Cardiac fibroblast (primary cell): ENCODE measurements around a stretch of chr11.

GRCh38 chr11:126405290-126406370, 50.1 kb downstream of the ST3GAL4 start:
- RRBS = 79% methylated on average over 2 of the region's 14 CpGs

DNA sequence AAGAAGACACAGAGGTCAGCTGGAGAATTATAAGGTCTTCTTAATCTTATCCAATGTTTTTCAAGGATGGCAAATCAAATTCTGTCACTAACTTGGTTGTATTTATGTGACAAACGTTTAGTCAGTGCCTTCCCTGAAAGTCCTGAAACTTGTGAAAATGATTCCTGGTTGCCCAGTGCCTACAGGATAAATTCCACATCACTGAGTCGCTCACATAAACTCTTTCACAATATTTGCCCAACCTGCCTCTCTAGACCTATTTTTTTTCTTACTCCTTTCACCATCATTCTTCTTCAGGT, 379.7 kb downstream of the ETS1 start:
- RRBS = no CpG with 5 or more reads among the region's 2 CpGs

- RRBS = no CpG with 5 or more reads among the region's 15 CpGs
Measured at GRCh38 chr11:128290174-128290852, 297.0 kb downstream of the ETS1 start.

GRCh38 chr11:128296949-128297314, 290.4 kb downstream of the ETS1 start:
- RRBS = no CpG with 5 or more reads among the region's 3 CpGs

DNA sequence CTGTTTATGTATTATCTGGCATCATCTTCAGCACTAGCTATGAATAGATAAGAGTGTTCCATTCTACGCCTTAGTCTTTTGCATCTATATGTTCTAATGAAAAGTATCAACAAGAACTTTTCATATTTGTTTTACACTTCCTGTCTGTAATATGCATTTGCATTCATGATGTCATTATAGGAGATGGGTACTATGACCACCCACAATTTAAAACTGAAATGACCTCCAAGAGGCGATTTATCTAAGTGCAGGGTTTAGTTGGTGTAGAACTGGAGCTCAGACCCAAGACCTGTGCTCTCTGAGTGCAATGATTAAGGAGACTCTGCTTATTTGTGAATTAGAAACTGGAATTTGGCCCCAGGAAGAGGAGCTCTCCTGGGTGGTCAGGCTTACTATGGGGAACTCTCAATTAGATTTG, 289.1 kb downstream of the ETS1 start:
- RRBS = no CpG with 5 or more reads among the region's 2 CpGs

GRCh38 chr11:128342413-128343540, 244.6 kb downstream of the ETS1 start:
- RRBS = no CpG with 5 or more reads among the region's 11 CpGs

DNA sequence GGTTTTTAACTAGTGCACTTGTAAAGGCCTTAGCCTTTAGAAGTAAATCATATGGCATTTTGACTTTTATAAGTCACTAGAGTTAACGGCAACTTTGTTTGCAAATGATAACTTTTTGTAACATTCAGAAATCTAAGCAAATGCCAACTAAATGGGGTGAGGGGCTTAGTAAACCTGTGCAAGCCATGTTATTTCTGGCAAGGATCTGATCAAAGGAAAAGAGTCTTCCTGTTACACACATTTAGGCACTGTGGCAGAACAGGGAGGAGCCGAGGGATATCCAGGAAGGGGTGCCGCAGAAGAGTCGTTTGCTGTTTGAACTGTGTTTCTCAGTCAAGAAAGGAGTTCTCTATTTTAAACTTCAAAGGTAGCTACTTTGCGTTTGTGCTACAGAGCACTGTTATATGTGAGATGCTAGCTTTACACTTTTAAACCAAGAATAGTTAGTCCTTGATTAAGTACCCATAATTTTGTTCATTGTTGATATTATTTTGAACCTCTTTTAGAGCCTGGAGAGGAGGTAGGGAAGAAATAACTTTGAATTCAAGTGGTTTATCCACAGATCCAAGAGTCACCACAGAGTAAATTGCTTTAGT, 175.5 kb downstream of the ETS1 start:
- RRBS = no CpG with 5 or more reads among the region's 5 CpGs

GRCh38 chr11:128437117-128437713, 150.1 kb downstream of the ETS1 start:
- RRBS = no CpG with 5 or more reads among the region's 2 CpGs

- RRBS = no CpG with 5 or more reads among the region's 7 CpGs
Measured at GRCh38 chr11:128457108-128457680, 130.2 kb downstream of the ETS1 start.

DNA sequence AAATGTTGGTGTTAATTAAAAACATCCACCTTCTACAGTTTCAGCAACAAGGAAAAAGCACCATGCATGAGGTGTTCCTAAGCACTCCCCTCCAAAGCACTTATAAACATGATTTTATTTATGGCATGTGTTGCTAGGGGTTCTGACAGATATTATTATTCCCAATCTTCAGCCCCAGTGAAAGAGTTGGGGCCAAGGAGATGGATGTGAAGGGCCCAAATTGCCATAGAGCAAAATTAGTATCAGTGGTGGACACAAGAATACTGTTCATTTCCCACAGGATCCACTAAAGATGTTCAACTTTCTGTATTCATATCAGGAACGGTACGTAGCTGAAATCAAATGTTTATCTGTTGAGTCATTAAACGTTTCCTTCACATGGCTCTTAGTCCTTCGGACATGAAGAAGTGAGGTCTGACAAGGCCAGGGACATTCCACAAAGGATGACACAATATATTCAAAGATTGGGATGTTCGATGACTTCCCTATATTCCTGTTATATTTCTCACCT, 129.2 kb downstream of the ETS1 start:
- RRBS = no CpG with 5 or more reads among the region's 5 CpGs

- RRBS = no CpG with 5 or more reads among the region's 8 CpGs
Measured at GRCh38 chr11:128483257-128483846, 104.0 kb downstream of the ETS1 start.

- RRBS = no CpG with 5 or more reads among the region's 15 CpGs
Measured at GRCh38 chr11:128499524-128500177, 87.7 kb downstream of the ETS1 start.

DNA sequence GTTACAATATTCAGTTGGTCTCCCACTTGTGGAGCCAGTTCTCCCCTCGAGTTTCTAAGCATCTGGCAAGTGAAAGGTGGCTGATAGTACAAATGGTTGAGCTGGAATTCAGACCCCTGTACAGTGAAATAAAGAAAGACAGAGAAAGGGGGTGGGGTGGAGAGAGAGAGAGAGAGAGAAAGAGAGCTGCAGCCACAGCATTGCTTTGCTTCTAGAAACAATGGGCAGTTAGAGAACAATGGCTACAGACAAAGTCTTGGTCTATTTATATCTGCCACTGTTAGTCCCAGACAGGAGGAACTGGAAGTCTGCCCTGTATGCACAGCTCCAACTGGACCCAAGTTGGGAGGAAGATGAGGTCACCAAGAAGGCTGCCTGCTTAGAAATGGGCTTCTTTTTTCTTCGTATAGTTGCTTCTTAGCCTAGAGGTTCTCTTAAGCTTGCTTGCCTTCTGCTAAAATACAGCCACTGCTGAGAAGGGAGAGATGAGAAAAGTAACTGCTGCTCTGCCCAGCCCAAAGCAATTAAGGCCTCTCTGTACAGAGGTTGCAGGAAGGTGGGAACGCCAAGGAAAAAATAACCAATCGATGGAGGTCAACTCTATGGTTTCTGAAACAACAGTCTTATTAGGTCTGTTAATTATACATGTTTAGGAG, 85.4 kb downstream of the ETS1 start:
- RRBS = no CpG with 5 or more reads among the region's 4 CpGs

- RRBS = no CpG with 5 or more reads among the region's 7 CpGs
Measured at GRCh38 chr11:128513868-128514894, 73.2 kb downstream of the ETS1 start.

- RRBS = no CpG with 5 or more reads among the region's 5 CpGs
Measured at GRCh38 chr11:128515739-128516257, 71.6 kb downstream of the ETS1 start.

- RRBS = no CpG with 5 or more reads among the region's 5 CpGs
Measured at GRCh38 chr11:128517510-128518290, 69.7 kb downstream of the ETS1 start.

GRCh38 chr11:128525382-128525871, 61.9 kb downstream of the ETS1 start:
- RRBS = no CpG with 5 or more reads among the region's 1 CpG

- RRBS = 2% methylated on average over 19 of the region's 34 CpGs
Measured at GRCh38 chr11:128694248-128694475, 290 bp downstream of the FLI1 start.

- RRBS = no CpG with 5 or more reads among the region's 2 CpGs
Measured at GRCh38 chr11:128717358-128717984, 23.6 kb downstream of the FLI1 start.

DNA sequence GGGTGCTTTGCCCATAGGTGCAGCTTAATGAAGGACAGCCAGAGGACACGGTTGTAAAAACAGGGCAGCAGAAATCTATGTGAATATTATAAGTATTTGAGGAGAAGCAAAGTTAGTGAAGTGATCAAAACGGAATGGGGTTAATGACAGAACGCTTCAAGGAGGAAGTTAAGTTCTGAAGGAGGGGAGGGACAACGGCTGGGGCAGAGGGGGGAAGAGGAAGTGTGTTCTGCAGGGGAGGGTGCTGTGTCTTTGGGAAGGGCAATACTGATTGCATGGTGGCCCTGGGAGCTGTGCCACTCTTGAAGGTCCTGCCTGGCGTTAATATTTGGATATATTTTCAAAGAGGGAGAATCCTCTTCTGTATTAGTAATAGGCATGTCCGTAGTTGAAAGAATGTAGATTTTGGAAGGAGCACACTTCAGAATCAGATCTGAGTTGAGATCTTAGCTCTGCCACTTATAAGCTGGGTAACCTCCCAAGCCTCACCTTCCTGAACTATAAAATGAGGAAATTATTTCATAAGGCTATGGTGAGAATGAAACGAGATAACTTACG, 32.9 kb downstream of the FLI1 start:
- RRBS = no CpG with 5 or more reads among the region's 8 CpGs